Measurements from ENCODE around the genes KCNK17 and UNC5CL.

DNA sequence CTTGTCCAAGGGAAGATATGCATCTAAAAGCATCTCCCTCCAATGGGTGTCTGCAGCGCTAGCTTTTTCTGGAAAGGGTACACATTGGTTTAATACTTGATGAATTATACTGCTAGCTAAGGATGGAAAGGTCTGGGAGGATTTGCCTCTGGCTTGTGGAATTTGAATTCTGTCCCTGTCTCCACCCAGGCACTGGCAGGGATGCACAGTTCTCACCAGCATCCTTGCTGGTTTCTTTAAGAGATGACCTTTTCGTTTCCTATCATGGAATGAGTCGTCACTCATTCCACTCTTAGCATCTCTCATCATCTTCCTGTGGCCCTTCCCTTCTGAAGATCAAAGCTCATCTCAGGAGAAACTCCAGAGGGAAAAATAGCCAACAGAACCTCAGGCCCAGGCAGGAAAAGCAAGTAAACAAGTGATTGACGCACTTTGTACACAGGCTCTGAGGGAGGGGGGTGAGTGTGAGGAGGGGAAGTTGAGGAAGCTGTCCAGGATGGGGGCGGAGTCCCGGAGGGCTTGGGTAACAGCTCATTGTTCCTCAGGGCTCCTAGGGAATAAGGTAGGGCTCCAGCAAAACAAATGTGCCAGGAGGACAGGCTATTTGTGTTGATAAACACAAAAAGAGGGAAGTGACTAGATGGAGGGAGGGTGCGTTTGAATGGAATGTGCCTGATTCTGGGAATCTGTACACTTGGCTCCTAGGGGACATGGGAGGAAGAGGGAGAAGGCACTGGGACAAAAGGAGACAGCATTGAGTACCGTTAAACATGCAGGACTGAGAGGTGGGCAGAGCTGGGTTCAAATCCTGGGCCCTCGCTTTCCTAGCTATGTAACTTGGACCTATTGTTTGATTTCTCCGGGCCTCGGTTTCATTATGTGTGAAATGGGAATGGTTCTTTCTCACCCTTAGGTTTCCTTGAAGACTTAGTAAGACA lies 25.8 kb upstream of the SAYSD1 start:
- RRBS, result no CpG with 5 or more reads among the region's 11 CpGs

GRCh38 chr6:39196562-39197250 lies 32.6 kb downstream of the KCNK5 start:
- RRBS, result no CpG with 5 or more reads among the region's 4 CpGs

- RRBS, result 89% methylated on average over 2 of the region's 12 CpGs
Measured at GRCh38 chr6:39197251-39198051, 31.8 kb downstream of the KCNK5 start.

DNA sequence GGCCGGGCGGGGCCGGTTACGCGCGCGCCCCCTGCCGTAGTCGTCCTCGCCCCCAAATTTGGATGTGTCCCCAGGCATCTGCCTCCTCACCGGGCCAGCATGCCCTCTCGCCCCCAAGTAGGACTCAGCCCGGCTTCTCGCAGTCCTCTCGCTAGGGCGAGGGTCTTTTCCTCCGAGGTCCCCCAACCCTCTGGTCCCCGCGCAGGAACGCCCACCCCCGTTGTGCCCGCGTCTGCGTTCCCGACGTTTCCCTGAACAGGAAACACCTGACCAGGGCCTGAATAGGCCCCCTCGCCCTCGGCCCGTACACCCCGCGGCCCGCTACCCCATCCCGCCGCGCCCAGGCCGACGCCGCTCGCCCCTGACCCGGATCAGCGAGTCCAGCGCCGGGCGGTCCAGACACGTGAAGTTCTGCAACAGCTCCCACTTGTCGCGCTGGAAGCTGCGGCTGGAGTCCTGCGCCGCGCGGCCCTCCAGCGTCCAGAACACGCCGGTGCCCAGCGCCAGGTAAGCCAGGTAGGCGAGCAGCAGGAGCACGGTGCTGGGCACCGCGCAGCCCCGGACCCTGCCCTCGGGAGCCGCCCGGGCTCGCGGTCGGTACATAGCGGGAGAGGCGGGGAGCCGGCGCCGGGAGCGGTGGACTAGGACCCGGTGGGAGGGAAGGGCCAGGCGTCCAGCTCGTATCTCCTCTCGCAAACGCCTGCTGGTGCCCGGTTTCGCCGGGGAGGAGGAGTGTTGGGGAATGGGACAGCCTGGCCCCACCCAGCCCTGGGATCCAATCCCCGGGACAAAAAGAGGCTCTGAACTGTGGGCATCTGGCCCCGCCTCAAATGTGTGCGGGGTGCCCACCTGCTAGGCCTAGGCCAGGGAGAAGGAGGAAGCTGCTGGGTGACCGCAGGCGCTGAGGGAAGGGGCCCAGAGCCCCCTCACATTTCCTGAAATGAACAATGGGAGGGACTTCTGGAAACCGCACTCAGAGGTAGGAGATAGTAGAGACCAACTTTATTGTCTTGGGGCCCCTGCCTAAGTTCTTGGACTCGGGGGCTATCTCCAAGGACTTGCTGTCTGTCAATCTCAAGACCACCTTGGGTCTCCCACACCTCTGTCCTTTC lies at the start of gene KCNK17:
KCNK17 (minus strand) TSS at position 702 of the 1,112 bp plus-strand sequence.
- RRBS, result 8% methylated on average over 39 of the region's 88 CpGs

DNA sequence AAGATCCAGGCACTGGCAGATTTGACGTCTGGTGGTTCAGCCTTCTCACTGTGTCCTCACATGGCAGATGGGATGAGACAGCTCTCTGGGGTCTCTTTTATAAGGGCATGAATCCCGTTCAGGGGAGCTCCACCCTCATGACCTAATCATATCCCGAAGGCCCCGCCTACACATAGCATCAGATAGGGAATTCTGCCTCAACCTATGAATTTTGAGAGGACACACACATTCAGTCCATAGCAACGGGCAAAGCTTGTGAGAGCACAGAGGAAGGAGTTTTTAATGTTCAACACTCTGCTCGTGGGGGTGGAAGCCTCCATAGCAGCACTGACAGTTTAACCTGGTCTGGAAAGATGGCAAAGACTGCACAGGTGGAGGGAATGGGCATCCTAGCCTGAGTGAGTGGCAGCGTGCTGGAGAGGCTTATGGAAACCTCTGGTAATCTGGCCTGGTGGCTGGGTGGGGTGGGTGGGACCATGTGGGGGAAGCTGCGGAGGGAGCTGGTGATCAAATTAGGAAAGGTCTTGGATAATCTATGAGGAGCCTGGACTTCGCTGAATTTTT lies 27.6 kb downstream of the DAAM2 start:
- RRBS, result no CpG with 5 or more reads among the region's 9 CpGs

- RRBS, result no CpG with 5 or more reads among the region's 1 CpG
Measured at GRCh38 chr6:39849420-39849867, 57.3 kb downstream of the DAAM2 start.

- RRBS, result no CpG with 5 or more reads among the region's 19 CpGs
Measured at GRCh38 chr6:39882117-39883057, 51.9 kb downstream of the MOCS1 start.

DNA sequence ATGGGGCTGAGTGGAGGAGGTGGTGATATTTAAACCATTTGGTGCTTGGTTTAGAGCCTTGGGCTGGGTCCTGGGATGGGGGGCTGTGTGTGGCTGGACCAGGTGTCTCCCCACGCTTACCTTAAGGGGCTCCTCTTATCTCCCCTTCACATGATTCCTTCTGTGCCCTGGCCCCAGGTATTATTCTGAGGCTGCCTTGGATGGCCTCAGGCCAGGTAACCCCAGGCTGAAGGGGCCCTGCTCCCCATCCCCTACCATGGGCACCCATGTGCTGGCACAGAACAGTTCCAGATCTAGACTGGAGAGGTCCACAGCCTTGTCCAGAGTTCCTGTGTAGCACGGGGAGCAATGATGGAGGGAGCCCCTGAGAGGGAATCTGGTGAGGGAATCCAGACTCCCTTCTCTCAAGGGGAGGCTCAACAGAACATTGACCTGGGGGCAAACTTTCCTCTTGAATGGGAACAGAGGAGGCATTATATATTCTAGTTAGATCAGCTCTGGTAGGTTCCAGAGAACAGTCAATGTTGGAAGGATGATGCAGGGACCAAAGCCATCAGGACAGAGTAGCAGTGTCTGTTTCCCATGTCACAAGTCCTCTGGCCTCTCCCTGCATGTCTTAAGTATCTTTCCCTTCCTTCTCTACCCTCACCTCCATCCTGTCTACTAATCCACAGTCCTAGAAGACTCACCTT lies 32.0 kb downstream of the MOCS1 start:
- RRBS, result no CpG with 5 or more reads among the region's 2 CpGs

GRCh38 chr6:39948055-39948633 lies 13.9 kb upstream of the MOCS1 start:
- RRBS, result no CpG with 5 or more reads among the region's 6 CpGs

GRCh38 chr6:39961042-39961690 lies 26.9 kb upstream of the MOCS1 start:
- RRBS, result no CpG with 5 or more reads among the region's 5 CpGs

- RRBS, result no CpG with 5 or more reads among the region's 2 CpGs
Measured at GRCh38 chr6:40109259-40109740, 175.0 kb upstream of the MOCS1 start.

DNA sequence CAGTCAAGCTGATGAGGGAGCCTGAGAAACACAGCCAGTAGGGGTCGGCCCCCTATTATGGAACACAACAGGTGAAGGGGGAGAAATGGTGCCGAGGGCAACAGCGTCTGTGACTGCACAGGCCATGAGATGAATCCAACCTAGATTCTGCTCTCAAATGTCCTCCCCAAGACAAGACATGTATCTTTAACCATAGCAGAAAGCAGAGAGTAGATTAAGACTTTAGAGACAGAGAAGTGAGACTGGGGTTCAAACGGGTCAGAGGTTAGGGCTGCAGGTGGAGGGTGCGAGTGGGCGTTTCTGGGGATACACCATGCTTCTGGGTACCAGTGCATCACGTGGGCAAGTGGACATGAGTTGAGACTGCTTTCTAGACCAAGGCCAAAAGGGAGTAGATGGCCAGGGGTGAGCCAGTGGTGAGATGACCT lies 156.3 kb upstream of the LRFN2 start:
- RRBS, result no CpG with 5 or more reads among the region's 7 CpGs

DNA sequence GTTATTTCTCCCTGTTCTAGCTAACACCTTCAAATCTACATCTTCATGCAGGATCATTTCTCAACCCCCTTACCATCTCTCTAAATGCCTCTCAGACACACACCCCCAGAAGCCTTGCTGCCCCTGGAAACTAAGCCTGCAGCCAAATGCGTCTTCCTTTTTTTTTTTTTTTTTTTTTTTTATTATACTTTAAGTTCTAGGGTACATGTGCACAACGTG lies 55.9 kb downstream of the UNC5CL start:
- RRBS, result no CpG with 5 or more reads among the region's 2 CpGs

- RRBS, result no CpG with 5 or more reads among the region's 7 CpGs
Measured at GRCh38 chr6:41039138-41039807, at the start of gene UNC5CL. TSS of gene UNC5CL (minus strand) at chr6:41039221.

DNA sequence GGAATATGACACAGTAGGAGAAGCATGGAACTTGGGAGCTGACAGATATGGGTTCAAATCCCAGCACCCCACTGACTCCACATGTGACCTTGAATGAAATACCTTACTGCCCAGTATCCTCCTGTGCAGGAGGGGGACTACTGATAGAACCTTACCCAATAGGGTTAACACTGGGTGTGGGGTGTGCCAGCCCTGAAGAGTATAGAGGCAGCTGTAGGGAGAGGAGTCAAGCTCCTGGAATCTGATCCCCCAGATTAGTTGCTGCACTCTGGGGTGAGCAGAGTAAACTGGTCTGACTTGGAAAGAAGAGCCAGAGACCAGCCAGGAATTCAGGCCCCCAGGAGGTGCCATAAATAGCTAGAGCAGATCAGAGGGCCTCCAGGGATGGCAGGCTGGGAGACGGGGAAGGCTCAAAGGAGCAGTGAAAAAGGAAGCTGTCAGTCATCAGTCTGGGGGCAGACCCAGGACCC lies 3.5 kb upstream of the APOBEC2 start:
- RRBS, result no CpG with 5 or more reads among the region's 1 CpG

- RRBS, result no CpG with 5 or more reads among the region's 7 CpGs
Measured at GRCh38 chr6:41055166-41055755, 2.3 kb downstream of the APOBEC2 start.

GRCh38 chr6:41066875-41067631 lies 5.1 kb downstream of the OARD1 start:
- RRBS, result no CpG with 5 or more reads among the region's 9 CpGs

GRCh38 chr6:41075159-41075449 lies 2.3 kb downstream of the NFYA start:
- RRBS, result no CpG with 5 or more reads among the region's 5 CpGs

DNA sequence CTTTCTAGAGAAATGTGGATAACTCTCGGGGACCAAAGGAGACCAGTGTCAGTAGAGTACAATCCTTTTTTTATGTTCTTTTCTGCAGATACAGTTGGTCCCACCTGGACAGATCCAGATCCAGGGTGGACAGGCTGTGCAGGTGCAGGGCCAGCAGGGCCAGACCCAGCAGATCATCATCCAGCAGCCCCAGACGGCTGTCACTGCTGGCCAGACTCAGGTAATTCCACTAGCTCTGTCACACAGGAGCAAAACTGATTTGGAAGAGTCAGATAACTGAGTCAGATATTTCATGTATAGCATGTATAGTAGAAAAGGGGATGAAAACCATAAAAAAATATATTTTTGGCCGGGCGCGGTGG lies 16.7 kb downstream of the NFYA start:
- RRBS, result no CpG with 5 or more reads among the region's 5 CpGs

DNA sequence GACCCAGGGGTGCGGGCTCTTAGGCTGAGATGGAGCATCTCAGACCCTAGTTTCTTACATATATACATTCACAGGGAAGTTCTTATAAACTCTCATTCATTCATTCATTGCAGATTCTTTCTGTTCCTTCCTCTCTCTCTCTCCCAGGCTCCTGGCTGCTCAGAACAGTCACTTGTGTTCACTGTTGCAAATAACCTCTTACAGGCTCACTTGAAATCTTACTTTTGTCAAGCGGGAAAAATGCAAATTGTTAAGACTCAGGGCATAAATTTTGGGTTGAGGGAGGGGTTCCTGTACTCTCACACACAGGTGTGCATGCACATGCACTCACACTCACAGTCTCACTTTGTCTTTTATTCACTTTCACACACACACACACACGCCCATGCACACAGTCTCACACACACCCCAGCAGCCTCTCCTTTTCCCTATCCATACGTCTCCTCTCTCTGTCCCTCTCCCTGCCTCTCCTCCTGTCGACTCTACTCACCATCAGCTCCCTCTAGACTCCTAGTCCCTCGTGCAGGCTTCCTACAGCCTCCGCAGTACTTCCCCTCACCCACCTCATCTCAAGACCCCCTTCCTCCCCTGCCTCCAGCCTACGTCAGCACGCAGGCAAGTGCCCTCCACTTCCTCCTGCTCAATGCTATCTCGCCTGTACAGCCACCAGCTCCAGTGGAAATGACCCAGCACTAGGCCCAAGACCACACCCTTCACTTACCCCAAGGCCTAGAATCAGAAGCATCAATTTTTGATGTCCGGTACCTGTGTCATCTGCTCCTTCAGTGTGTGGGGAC lies 670 bp upstream of the TREML2 start:
- RRBS, result no CpG with 5 or more reads among the region's 11 CpGs

Measured in pericardium (tissue), 1 donor.